ENCODE data around the genes GNG5 and CLCA1.

DNA sequence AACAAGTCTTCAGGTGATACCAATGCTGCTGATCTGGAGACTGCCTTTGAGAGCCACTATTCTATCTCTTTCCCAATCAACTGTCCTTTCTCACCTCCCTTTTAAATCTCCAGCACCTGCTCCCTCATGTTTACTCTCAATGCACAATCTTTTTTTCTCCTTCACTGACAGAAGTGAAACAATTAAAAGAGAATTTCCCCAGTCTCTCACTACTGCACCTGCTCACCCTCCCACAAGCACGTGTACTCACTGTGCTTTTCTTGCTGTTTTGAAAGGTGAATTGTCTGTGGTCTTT, 519.2 kb downstream of the TTLL7 start:
- PRO-cap = no peak
- RAMPAGE, long total RNA, 4 experiments = no peak in any of the 4 experiments

- PRO-cap = no peak
- RAMPAGE, long total RNA, 4 experiments = no peak in any of the 4 experiments
These were observed 306.4 kb downstream of the TTLL7 start for GRCh38 chr1:83692418-83692967.

GRCh38 chr1:83766222-83766710, 232.7 kb downstream of the TTLL7 start:
- PRO-cap = no peak
- RAMPAGE, long total RNA, 4 experiments = no peak in any of the 4 experiments

GRCh38 chr1:84105838-84106650, 38.0 kb upstream of the PRKACB start:
- PRO-cap = no peak
- RAMPAGE, long total RNA, 4 experiments = no peak in any of the 4 experiments

- PRO-cap = no peak
- RAMPAGE, long total RNA, 4 experiments = no peak in any of the 4 experiments
These were observed 1.7 kb upstream of the SAMD13 start for GRCh38 chr1:84299739-84300229.

DNA sequence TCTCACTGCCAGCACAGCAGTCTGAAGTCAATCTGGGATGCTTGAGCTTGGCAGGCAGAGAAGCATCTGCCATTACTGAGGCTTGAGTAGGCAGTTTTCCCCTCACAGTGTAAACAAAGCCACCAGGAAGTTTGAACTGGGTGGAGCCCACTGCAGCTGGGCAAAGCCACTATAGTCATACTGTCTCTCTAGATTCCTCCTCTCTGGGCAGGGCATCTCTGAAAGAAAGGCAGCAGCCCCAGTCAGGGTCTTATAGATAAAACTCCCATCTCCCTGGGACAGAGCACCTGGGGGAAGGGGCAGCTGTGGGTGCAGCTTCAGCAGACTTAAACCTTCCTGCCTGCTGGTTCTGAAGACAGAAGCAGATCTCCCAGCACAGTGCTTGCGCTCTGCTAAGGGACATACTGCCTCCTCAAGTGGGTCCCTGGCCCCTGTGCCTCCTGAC, 35.7 kb upstream of the RPF1 start:
- PRO-cap = no peak
- RAMPAGE, long total RNA, 4 experiments = no peak in any of the 4 experiments

- PRO-cap = bidirectional peak, plus-strand start at chr1:84506332, minus-strand start at chr1:84506204; bidirectional peak, plus-strand start at chr1:84506766, minus-strand start at chr1:84506578
- RAMPAGE, long total RNA, 4 experiments = no peak in any of the 4 experiments
These were observed at the start of gene GNG5 for GRCh38 chr1:84506249-84507186. GNG5 (minus strand) TSS chr1:84506581.

DNA sequence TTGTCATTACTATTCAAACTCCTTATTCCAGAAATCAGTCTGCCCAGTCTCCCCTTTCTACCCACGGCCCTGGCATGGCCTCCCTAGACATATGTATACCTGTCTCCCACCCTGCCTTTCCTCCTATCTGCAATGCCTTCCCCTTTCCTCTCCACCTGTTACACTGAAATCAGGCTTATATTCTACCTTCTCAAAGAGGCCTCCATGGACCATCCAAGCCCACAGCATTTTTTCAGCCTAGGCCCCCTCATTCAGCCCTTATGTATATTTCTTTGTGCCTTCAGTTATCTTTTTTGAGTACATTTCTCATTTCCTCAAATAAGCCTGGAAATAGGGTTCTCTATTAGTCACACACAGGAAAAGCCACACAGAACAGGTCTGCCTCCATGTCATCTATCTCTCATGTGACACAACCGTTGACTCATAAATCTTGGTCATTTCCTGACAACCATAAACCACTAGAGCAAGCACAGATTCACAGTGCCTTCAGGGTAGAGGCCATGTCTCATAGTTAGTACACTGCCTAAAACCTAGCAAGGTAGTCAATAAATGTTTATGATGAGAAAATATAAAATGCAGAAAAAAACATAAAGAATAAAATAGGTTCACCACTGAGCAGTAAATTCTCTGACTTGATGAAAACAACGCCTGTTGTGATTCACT, 38.7 kb downstream of the LPAR3 start:
- PRO-cap = no peak
- RAMPAGE, long total RNA, 4 experiments = no peak in any of the 4 experiments

DNA sequence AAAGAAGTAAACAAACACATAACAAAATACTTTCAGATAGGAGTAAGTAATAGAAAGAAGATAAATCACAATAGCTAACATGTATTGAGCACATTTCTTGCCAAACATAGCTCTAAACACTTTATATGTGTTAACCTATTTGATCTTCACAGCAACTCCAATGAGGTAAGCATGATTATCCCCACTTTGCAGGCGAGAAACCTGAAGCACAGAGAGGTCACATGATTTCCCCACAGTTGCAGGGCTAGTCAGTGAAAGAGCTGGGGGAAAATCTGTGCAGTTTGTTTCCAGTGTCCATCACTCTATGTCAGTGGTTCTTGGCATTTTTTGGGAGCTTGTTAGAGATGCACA, 21.1 kb downstream of the MCOLN3 start:
- PRO-cap = no peak
- RAMPAGE, long total RNA, 4 experiments = no peak in any of the 4 experiments

DNA sequence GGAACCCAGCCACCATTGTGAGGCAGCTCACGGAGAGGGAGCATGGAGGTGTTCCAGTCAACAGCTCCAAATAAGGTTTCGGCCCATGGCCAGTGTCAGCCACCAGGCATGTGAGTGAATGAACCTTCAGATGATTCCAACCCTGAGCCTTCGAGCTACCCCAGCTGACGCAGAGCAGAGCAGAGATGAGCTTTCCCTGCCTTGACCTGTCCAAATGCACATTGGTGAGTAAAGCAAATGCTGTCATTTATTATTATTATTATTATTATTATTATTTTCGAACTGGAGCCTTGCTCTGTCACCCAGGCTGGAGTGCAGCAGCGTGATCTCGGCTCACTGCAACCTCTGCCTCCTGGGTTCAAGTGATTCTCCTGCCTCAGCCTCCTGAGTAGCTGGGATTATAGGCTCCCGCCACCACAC, 57.9 kb downstream of the SYDE2 start:
- PRO-cap = no peak
- RAMPAGE, long total RNA, 4 experiments = no peak in any of the 4 experiments

DNA sequence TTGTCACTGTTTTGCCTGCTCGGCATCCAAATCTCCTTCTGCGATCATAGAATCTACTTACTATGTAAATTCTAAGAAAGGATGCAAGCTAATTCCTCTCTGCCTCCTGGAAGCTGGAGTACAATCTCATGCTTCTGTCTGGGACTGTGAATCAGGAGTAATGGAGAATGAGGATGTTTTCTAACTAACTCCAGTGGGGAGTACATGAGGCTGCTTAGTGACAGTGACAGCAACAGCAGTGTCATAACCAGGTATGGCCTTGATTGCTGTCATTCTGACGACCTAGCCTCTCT, 47.4 kb downstream of the SYDE2 start:
- PRO-cap = no peak
- RAMPAGE, long total RNA, 4 experiments = no peak in any of the 4 experiments

GRCh38 chr1:85201540-85202303, 906 bp upstream of the SYDE2 start:
- PRO-cap = bidirectional peak, plus-strand start at chr1:85201870, minus-strand start at chr1:85201709
- RAMPAGE, long total RNA, 4 experiments = no peak in any of the 4 experiments

DNA sequence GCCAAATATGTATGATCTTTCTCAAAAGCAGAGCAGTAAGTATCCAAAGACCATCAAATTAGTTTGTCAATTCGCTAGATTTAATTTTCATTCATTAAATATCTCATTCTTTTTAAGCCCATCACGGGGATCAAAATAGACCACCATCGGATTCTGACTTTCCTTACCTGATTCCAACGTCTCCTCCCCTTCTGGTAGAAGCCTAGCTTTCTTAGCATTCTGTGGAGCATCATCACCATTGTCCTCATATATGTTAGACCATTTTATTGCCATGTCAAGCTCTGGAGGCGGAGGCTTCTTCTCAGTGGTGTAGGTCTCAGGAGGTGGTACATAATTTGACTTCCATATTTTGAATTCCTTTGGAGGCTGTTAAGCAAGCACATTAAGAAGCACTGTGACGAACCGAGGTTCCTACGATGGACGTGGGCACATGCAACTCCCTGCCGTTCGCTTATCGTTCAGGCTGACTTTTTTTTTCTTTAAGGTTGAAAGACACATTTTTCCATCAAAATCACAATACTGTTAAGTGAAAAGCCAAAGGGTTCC, 1.0 kb downstream of the C1orf52 start:
- PRO-cap = no peak
- RAMPAGE, long total RNA, 4 experiments = no peak in any of the 4 experiments

DNA sequence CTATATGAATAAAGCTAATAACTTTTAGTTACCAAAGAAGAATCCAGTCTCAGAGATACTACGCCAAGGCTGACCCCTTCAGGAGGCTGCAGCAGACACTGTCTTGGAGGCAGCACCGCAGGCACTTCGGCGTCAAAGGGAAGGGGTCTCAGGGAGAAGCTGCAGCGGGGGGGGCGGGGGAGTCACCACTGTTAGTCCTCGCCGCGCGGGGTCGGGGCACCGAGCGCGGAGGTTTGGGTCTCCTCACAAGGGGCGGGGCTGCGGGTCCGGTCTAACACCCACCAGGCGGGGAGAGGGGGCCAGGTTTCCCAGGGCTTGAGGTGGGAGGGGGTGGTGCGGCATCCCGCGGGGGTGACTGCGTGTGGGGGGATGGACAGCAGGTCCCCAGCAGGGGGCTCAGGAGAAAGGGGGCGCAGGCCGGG, 548 bp downstream of the C1orf52 start:
- PRO-cap = no peak
- RAMPAGE, long total RNA, 4 experiments = no peak in any of the 4 experiments

DNA sequence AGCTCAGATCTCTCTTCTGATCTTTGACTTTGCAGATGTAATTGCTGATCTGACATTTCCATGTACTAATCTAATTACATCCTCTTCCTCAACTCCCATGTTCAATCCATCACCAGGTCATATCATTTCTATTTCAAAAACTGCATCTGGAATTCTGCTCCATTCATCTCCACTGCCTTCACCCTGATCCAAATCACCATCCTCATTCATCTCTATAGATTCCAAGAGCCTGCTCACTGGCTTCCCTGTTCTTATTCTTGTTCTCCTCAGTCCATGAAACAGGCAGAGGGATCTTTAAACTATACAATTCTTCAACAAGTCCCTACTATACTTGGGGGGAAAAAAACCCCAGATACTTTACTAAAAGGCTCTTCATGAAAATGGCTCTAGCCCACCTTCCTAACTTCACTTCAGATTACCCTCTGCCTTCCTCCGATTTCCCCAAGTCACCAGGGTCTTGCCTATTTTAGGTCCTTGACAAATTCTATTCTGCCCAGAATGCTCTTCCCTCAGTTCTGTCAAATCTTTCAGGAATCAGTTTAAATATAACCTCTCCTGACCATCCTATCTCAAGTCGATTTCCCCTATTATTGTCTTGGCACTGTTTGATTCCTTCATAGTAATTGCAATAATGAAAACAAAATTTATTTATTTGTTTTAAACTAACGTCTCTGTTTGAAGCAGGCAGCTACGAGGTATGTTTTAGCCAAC, 2.7 kb downstream of the BCL10 start:
- PRO-cap = no peak
- RAMPAGE, long total RNA, 4 experiments = start-site peak on the minus strand in 1 of 4 experiments, centred at position 303 of the sequence, 20 reads per replicate

- PRO-cap = bidirectional peak, plus-strand start at chr1:85578777, minus-strand start at chr1:85578482
- RAMPAGE, long total RNA, 4 experiments = no peak in any of the 4 experiments
These were observed 1.9 kb upstream of the CCN1 start for GRCh38 chr1:85578674-85579018.

- PRO-cap = no peak
- RAMPAGE, long total RNA, 4 experiments = no peak in any of the 4 experiments
These were observed 1.9 kb downstream of the CCN1 start for GRCh38 chr1:85582357-85582911.

- PRO-cap = no peak
- RAMPAGE, long total RNA, 4 experiments = no peak in any of the 4 experiments
These were observed 48.3 kb downstream of the CCN1 start for GRCh38 chr1:85628632-85629542.

GRCh38 chr1:85629543-85630132, 49.1 kb downstream of the CCN1 start:
- PRO-cap = no peak
- RAMPAGE, long total RNA, 4 experiments = no peak in any of the 4 experiments

GRCh38 chr1:86468703-86469322, at the start of gene CLCA1:
CLCA1 (plus strand) TSS chr1:86468927.
- PRO-cap = no peak
- RAMPAGE, long total RNA, 4 experiments = start-site peak on the plus strand in 1 of 4 experiments, at chr1:86468927-86468932 at its widest, 12 reads per replicate

All from suprapubic skin (tissue), 4 donors.